Left lung (tissue), 1 donor: Measurements from ENCODE around the gene CADM1.

- PRO-cap, result no peak
These were observed 2.2 kb downstream of the USP28 start for GRCh38 chr11:113873188-113873646.

- PRO-cap, result no peak
These were observed 5.9 kb downstream of the HTR3A start for GRCh38 chr11:113980895-113981186.

DNA sequence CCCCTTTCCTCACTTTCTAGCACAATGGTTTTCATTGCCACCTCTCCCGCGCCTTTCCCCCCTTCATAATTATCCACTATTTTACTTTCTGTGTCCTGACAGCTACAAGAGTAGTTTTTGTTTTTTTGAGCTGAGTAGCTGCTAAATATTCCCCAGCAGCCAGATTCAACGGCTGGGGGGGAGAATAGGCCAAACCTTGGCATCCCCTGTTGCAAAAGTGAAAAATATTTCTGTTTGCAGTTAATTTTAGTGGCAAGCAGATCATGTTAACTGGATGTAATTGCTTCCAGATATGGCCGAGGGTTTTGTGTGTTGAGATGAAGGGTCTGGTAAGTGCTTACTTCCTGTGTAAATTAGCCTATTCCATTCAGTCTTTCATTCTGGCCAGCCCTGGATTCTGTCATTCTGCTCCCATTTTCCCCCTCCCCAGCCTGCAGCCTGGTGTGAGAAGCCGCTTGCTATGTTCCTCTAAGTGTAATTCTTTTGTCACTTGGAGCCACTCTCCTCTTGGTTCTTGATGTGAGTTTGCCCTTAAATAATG, 17.4 kb downstream of the ZBTB16 start:
- PRO-cap, result no peak

- PRO-cap, result no peak
These were observed 32.4 kb downstream of the ZBTB16 start for GRCh38 chr11:114091787-114092479.

DNA sequence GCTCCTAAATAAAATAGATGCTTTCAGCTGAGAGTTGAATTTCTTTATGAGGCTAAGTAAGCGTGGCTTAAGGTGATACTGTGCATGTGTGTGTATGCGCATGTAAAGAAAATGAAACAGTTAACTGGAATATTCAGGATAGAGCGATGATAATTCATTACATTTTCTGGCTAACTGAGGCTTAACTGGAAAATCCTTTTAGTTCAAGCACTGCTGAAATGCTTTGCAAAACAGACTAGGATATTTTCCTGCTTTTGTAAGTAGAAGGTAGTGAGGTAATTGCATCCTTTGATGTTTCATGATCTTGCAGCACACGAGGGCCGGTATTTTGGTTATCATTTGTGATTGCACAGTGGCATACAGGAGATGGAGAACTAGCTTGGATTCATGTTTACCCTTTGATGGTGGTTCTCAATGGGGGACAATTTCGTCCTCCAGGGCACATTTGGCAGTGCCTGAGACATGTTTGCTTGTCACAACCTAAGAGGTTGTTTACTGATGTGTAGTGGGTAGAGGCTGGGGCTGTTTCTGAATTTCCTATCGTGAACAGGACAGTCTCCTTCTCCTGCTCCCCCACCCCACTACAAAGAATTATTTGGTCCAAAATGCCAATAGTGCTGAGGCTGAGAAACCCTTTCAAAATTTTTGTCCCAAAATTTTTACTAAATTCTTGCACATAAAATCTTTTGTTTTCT, 71.4 kb downstream of the ZBTB16 start:
- PRO-cap, result unidirectional peak, plus-strand start at position 397 of the sequence

GRCh38 chr11:114179697-114180836, 116.1 kb upstream of the NNMT start:
- PRO-cap, result unidirectional peak, plus-strand start at chr11:114179805; bidirectional peak, plus-strand start at chr11:114180182, minus-strand start at chr11:114180118

DNA sequence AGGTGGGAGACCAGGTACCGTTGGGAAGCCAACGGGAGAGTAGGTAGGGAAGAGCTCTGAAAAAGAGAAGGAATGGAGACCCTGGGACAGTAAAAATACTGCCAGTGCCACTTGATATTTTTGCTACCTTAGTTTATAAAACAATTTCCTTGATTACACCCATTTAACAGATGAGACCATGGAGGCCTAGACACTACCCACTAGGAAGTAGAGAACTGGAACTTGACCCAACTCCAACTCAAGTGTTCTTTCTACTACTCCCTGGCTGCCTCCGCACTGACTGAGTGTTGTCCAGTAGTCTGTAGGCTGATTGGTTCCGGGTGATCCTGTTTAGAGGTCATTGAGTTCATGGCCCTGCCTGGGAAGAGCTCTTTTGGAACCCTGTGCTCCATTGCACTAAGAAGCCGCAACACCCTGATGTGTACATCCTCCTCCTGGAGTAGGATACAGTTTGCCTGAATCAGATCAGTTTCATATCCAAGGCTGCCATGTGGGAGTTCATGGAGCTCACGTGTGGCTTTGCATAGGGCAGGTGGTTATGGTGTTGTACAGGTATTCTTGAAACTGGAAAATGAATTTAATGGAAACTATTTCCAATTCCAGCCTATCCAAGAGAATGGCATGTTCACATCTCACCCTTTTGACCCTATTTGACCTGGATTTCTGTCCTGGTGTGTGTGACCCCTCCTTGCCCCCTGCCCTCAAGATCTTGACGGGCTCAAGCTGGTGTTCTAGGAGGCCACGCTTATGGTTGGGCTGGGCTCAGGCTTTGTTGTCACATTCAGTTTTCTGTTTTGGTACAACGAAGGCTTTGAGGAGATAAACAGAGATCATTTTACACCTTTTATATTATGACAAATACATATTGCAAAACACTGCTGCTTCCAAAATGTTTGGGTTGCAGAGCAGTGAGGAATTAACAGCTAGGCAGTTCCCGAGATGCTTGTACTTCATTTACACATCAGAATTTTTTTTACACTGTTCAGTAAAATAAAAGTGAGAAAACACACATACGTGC, 102.2 kb upstream of the NNMT start:
- PRO-cap, result no peak

GRCh38 chr11:114243670-114244450, 52.3 kb upstream of the NNMT start:
- PRO-cap, result no peak

DNA sequence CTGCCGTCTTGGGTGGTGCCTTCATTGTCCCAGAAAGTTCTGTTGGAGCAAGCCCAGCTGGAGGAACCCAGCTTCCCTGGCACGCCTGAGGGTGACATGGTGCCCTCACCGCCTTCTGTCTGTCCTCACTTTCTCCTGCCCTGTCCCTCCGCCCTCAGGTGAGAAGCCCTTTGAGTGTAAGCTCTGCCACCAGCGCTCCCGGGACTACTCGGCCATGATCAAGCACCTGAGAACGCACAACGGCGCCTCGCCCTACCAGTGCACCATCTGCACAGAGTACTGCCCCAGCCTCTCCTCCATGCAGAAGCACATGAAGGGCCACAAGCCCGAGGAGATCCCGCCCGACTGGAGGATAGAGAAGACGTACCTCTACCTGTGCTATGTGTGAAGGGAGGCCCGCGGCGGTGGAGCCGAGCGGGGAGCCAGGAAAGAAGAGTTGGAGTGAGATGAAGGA, 46.0 kb upstream of the NNMT start:
- PRO-cap, result no peak

DNA sequence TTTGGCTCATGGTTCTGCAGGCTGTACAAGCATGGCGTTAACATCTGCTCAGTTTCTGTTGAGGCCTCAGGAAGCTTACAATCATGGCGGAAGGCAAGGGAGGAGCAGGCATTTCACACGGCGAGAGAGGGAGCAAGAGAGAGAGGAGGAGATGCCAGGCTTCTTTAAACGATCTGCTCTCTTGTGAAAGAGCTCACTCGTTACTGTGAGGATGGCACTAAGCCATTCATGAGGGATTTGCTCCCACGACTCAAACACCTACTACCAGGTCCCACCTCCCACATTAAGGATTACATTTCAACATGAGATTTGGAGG, 18.1 kb upstream of the NNMT start:
- PRO-cap, result no peak

DNA sequence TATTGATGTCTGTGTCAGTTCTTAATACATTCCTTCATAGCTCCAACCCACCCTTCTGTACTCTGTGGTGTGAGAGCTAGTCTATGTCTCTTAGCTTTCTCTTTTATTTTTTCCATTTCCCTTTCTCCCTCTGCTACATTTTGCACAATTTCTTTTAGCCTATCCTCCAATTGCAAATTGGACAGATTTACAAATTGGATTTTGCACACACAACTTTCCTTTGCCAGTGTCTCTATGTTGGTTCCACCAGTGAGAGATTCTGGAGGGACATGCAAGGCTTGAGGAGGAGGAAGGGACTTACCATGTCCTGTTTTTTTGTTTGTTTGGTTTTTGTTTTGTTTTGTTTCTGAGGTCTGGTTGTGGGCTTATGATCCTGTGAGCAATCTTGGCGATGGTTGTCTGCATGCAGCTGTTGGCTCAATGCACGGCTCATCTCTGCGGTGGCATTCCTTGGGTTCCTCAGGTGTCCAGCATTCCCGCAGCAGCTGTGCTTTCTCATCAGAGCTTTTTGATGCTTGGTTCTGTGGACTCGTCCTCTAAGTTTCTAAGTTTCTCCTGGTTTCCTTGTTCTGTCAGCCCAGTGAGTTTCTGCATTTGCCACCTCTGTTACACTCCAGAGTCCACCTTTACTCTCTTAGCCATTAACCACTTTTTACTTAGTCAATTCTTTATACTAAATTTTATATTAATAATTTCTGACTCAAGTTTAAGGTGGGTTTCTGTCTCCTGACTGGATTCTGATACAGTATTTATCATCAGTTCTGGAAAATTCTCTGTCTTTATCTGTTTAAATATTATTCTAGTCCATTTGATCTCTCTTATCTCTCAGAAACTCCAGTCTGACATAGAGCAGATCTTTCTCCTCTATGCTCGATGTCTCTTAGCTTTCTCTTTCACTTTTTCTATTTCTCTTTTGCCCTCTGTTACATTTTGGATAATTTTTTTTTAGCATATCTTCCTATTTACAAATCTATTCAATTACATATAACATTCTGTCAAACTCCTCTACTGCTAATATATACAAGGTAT, 4.7 kb upstream of the NNMT start:
- PRO-cap, result no peak

GRCh38 chr11:114306697-114307377, 10.6 kb downstream of the NNMT start:
- PRO-cap, result no peak

DNA sequence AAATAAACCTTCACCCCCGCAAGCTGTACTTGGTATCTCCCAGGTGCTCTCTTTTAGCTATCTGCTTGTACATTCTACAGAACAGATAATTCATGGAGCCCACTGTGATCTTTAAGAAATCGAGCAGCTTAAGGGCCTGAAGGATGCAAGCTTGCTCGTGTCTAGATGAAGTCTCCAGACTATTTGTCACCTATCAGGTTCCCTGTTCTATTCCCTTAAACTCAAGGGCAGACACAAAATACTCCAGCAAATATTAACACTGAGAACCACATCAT, 752 bp downstream of the NXPE4 start:
- PRO-cap, result no peak

DNA sequence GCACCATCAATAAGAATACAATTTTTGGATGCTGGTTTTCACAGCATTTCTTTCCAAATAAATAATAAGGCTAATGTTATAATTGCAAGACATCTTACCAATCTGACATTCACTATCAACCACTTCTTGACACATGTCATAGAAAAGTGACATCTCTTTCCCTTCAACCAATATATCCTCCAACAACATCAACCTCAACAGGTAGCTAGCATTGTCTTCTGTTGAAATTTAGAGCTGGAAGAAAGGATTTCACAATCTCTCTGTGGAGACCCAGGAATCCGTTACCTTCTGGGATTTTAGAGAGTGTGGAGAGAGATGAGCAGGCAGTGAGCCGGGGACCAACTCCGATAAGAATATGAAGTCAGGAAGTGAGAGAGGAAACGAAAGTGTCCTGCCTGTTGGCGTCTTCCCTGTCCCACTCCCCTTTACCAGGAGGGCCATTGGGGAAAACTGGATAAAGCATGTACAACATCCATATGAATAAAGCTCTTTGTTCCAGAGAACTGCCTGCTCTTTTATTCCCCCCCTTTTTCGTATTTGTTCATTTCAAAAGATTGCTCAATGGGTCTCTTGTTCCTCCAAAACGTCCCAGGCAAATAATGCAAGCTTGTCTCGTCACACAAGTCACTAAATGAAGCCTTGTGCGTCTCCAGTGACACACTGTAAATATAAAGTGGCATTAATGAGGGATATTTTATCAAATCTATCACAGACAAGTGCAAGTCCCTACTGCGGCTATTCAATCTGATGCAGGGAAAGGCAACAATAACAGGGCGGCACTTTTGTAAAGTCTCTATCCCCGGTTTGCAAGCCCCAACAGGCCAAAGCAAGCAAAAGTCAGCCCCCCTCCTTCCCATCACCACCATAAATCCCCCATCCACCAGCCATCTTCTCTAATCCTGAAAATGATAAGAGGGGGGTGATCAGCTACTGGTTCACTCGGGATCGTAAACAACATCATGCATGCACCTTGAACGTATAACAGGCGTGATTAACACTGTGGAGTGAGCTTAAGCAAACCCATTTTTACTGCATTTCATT, 3.4 kb downstream of the CADM1 start:
- PRO-cap, result no peak

DNA sequence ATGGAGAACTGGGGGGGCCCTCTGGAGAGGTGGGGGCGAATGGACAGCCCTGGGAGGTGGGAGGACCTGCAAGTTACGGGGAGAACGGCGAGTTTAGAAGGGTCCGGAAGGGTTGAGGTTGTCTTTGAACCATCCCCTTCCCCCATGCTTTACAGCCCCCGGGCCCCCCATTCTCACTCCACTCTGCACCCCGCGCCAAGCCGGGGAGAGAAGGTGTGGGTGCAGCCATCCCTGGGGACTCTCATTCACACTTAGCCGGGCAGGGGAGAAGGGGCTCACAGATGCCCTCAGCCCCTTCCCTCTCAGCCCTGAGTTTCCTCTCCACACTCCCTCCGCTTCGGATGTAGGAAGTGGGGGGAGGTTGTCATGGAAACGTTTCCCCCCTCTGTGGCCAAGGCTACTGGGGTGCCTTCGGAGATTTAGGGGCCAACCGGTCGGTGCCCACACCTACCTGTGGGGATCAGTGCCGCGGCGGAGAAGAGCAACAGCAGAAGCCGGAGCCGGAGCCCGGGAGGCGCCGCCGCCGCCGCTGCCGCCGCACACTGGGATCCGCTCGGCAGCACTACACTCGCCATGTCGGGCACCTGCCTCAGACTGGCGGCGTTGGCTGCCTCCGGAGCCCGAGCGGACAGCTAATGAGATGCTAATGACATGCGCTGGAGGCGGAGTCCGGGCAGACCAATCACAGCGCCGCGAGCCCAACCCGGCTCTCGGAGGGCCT, at the start of gene CADM1:
Gene CADM1, minus strand, starts transcription at position 596 of the 721 bp plus-strand sequence.
- PRO-cap, result bidirectional peak, plus-strand start outside the sequence, minus-strand start at position 596 of the sequence

DNA sequence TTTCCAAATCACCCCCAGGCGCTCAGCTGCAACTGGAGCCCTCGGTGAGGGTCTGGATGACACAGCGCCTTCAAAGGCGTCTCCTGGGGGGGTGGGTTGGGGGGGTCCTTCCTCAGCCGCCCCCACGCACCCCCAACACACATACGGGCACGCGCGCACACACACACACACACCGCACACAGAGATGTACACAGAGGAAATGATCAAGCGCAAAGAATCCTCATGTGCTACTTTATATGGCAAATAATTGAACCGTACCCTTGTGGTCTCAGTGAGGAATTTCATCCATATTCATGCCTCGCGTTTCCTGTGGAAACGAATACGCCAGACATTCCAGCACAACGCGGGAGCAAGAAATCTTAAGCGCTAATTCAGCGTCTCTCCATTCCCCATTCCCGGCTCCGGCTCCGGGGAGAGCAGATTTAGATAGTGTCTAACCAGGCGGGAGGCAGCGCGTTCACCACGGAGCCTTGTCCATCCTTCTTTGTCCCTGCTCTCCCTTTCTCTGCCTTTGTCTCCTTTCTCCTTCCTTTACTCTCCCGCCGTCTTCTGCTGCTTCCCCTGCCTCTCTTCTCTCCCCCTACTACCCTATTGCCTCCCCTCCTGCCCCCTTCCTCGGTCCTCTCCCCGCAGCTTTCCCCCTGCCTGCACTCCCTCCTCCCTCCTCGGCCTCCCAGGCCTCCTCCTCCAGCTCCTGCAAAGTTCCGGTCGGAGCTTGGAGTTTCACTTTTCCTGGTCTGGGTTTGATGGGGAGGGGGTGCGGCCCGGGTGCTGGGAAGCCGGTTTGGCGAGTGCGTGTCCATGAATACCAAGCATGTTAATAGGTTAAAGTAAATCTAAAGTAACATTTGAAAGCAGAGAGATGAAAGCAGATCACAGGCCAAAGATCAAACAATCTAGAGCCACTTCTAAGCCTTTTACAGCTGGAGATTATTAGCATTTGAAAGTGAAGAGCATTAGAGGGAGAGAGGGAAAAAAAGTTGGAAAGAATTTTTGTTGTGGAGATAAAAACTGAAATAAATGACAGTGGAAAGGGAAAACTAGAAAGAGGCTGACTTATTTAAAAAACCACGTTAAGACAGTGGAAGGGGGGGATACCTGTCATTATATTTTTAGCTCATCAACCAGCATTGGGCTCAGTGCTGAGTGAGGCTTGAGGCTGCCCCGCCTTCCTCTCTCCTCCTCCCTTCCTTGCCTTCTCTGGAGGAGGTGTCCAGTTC, 579.2 kb downstream of the BUD13 start:
- PRO-cap, result bidirectional peak, plus-strand start at position 746 of the sequence, minus-strand start at position 667 of the sequence

DNA sequence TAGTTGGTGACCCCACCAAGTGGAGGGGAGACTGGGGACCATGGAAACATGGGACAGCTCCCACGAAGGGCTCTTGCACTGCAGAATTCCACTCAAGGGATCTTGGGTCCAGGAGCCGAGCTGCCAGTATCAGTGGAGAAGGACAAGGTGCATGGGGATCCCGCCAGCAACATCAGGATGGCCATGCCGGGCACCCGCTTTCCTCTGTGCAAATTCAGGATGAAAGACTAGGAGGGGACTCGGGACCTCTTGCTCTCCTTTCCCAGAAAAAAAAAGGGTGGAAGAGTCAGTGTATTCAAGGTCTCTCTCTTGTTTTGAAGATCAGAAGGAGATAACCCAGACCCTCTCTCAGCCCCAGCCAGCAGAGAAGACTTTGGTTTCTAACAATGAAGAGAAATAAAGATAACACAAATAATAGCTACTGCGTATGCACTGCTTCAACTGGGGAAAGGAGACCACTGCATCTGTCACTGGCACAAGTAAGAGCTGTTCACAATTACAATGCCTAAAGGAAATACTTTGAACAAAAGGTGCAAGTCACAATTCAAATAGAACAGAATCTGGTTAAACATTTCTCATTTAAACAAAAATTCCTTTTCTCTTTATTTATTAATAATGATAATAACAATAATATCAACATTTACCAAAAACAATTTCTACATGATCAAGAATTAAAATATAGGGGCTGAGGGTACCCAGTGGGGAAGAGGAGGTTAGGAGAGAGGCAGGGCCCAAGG, 6.5 kb upstream of the APOA1 start:
- PRO-cap, result no peak

GRCh38 chr11:116924728-116925597, 87.5 kb upstream of the APOA1 start:
- PRO-cap, result no peak

- PRO-cap, result no peak
These were observed 89.8 kb upstream of the APOA1 start for GRCh38 chr11:116927014-116927761.

DNA sequence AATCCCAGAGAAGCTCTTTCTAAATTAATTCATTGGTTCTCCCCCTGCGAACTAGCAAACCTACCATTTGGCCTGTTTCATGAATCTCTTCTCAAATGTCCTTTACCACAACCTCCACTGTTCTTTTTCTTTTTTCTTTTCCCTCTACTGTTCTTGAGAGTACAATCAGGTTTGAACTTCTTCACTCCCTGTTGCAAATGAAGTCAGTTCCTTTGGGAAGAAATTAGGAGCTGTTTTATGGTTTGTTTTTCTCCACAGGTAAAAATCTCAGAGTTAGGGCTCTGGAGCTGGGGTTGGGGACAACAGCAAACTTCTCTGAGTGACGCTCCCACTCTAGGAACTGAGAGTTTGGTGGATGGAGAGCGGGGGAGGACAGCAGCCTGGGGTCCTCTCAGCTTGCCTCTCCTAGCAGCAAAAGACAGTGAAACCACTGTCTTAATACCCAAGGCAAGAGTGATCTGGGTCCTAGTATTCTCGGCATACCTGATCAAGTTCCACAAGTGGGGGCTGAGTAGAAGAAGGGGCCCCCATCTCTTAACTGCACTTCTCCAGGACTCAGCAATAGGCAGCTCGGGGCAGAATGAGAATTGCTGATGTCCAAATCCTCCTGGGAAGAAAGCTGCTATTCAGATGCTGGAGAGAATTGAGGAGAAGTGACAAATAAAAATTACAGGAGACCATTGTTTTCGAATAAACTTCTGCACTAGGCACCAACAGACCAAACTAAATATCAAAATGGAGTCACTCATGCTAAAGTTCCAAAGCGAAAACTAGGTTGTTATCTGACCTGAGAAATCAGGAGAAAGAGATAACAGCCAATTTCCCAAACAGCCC, 112.4 kb upstream of the APOA1 start:
- PRO-cap, result no peak